Mesothelial cell of epicardium (in vitro differentiated cells): Measurements from ENCODE around the genes PWWP2B and PRAP1.

GRCh38 chr10:132311223-132311695 is 3.5 kb upstream of the STK32C start:
- PRO-cap, result no peak

GRCh38 chr10:132391860-132392353 is 5.1 kb upstream of the PWWP2B start:
- PRO-cap, result no peak

- PRO-cap, result bidirectional peak, plus-strand start at chr10:132397195, minus-strand start at chr10:132397095
Measured at GRCh38 chr10:132396900-132397974, at the start of gene PWWP2B. Gene PWWP2B, plus strand, starts transcription at chr10:132397200.

GRCh38 chr10:132451291-132451861 is 54.4 kb downstream of the PWWP2B start:
- PRO-cap, result no peak

- PRO-cap, result no peak
Measured at GRCh38 chr10:132459440-132460217, 62.6 kb downstream of the PWWP2B start.

- PRO-cap, result no peak
Measured at GRCh38 chr10:132506649-132507148, 30.9 kb upstream of the INPP5A start.

DNA sequence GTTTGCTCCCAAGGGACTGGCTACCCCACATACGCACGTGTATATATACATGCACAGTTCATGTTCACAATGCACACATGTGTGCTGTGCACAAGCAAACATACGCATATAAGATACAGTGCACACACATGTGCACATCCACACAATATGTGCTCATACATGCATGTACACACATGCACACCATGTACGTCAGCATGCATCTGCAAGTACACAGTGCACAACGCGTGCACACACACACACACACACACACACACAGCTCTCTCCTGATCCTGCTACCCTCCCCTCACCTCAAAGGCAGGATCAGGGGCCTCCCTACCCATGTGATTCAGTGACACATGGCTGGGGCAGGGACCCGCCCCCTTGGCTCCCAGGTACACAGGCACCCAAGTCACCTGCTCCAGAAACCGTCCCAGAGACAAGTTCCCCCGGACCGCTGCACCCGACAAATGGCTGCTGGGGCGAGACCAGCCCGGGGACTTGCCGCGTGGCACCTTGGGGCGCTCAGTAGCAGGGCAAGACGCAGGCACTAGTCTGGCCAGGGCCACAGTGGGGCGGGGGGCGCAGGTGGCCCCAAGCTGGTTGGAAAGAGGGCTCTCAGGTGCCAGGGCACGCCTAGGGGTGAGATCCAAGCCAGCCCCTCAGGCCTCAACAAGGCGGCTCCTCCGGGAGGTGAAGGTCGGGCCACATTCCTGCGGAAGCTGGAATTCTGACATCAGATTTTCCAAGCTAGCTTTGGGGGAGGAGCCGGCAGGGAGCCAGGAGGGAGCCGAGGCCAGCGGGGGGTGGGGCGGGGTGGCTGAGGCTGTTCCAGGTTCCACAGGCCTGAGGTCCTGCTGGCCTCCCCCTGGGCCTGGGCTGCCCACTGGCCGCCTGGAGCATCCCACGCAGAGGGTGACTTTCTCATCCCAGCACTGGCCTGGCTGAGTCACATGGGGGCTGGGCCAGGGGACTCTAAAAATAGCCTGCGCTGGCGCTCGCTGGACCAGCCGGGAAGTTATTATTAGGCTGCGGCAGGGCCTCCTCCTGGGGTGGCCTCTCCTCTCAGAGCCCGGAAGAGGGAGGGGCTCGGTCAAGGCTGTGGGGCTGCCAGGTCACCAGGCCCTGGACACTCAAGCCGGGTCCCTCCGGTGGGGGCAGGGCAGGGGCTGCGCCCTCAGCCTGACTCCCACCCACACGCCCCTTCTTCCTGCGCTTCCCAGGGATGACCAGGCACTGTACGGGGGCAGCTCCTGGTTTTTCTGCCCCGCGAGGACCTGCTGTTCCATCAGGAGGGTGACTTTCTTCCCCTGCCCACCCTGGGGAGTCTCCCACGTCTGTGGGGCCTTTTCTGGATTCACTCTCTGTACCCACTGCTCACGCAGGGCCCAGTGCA is 20.6 kb upstream of the INPP5A start:
- PRO-cap, result no peak

DNA sequence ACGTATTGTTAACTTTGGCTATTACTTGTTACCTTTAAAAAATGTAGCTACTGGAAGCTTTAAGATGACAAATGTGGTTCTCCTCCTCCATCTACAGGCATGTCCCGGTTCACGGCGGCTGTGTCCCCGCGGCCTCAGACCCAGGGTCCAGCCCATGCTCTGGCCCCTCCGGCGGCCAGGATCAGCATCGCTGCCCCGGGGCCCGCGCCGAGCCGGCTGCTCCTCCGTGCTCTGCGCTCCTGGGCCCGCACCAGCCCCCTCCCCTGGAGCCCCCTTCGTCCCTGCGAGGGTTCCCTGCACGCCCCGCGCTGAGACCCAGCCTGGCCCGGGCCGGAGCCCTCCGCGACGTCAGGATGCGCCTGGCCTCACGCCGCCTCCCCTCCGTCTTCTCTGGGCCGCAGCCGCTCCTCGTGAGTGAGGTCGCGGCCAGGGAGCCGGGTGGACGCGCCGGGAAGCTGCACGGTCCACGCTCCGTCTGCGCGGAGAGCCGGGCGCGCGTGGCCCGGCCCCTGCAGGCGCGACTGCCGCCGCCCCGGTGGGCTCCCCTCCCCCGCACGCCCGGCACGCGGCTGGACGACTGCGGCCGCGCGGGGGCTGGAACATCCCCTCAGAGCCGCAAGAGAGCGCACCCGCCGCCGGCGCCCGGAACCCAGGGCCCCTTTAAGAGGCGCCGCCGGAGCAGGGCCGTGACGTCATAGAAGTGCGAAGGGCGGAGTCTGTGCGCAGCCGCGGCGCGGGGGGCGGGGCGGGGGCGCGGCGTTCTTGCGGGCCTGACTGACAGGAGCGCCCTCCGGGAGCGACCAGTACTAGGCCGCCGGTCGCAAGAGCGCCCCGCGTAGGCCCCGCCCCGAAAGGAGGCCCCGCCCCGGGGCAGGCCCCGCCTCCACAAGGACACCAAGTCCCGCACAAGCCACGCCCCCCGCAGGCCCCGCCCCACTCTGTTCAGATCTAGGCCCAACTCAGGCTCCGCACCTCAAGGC is 603 bp upstream of the INPP5A start:
- PRO-cap, result unidirectional peak, minus-strand start at position 662 of the sequence

DNA sequence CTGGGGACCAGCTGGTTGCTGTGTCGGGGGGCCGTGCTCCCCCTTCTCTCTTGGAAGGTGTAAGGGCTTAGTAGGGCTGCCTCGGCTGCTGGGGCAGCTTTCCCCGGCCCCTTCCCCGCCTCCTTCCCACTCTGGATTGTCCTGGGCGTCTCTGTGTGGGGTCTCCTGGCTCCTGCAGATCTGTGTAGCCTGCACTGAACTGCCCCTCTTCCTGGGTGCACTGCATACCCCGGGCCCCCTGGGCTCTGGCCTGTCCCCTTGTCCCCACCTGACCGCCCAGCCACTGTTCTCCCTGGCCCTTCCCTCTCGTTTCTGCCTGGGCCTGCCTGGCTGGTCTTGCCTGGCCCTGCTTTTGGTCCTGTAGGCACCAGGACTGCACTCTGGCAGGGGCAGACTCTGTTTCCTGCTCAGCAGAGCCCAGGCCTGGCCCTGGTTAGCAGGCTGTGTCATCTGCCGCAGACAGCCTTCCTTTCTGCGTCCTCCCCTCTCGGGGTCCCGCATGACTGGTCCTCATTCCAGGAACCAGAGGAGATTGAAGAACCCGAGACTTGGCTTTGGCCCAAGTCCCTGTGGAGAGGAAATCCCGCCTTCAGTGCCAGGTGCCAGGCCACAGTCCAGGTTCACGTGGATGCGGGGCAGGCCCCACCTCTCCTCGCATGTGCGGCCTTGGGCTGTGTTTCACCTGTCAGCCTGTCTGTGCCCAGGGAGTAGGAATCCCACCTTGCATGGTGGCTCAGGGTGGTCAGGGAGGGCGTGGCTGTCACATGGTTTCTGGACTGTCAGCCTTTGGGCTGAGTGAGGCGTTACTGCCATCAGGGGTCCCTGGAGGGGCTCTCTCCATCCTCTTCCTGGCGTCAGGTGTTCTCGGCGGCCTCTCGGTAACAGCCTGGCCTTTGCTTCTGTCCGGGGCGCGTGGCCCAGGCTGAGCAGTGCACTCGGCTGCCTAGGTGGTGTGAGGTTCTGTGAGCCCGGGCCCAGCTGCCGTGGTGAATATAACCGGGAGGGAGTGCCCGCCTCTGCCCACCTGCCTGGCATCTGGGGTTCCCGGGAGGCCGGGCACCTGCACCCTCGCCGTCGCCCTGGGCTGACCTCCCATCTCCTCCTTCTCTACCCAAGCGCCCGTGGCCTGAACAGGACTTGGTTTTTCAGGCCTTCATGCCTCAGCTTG is 9.3 kb downstream of the INPP5A start:
- PRO-cap, result no peak

- PRO-cap, result no peak
Measured at GRCh38 chr10:132556078-132556498, 18.5 kb downstream of the INPP5A start.

DNA sequence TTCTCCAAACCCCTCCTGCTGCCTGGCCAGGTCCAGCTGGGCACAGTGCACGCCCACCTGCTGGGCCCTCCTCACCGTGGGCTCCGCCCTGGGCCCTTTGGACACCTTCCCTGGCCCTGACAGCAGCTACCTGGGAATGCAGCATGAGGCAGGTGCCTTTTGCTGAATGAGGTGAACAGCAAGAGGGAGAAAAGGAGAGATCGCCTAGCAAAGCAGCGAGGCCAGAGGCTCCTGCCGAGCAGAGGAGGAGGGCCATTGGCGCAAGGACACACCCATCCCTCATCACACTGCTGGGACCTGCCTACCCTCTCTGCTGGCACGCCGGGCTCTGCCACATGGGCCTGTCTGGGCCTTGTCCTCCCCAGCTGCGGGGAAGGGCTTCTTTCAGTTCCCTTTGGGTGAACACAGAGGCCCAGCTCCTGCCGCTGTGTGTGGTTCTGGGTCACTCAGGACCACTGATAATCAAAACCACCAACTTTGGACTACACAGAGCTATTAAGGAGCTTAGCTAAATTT is 33.5 kb downstream of the INPP5A start:
- PRO-cap, result no peak

GRCh38 chr10:132577978-132578908 is 40.7 kb downstream of the INPP5A start:
- PRO-cap, result no peak

DNA sequence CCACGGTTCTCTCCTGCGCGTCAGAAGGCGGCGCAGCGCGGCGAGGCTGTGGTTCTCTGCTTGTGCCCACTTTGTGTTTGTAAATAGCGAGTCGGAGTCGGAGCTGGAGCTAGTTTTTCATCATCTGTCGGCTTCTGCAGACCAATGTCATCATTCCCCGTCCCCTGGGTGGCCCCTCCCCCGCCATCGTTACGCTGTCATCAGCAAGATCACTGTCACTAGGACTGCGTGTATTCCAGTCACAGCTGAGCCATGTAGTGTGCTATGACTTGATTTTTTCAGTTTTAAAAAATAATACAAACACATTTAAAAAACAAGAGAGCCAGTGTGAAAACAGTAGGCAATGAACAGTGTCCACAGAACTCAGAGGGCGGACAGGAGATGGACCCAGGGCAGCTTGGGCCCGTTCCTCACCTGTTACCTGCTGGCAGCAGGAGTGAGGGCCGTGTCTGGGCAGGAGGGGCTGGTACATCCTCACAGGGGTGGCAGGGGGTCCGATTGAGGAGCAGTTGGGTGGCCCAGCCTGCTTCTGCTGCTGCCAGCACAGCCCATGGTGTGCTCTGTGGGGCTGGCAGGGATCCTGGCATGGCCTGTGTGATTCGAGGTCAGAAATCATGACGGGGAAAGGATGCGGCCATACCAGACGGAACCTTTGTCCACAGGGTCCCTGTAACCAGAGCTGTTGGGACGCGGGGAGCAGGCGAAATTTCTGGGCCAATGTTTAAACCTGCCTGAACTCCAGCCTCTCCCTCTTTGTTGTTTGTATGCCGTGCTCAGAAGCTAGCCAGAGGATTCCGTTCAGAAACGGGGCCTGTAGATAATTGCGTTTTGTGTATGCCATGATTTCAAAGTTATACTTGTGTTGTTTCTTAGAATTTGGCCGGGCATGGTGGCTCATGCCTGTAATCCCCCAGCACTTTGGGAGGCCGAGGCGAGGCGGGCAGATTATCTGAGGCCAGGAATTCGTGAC is 49.5 kb downstream of the INPP5A start:
- PRO-cap, result no peak

- PRO-cap, result no peak
Measured at GRCh38 chr10:132836785-132837304, 50.9 kb upstream of the NKX6-2 start.

GRCh38 chr10:133160714-133161131 is 704 bp downstream of the KNDC1 start:
- PRO-cap, result no peak

- PRO-cap, result no peak
Measured at GRCh38 chr10:133230381-133230845, 396 bp downstream of the UTF1 start.

- PRO-cap, result no peak
Measured at GRCh38 chr10:133235234-133235842, 2.3 kb upstream of the VENTX start.

GRCh38 chr10:133335342-133336188 is 1.1 kb downstream of the CALY start:
- PRO-cap, result no peak

DNA sequence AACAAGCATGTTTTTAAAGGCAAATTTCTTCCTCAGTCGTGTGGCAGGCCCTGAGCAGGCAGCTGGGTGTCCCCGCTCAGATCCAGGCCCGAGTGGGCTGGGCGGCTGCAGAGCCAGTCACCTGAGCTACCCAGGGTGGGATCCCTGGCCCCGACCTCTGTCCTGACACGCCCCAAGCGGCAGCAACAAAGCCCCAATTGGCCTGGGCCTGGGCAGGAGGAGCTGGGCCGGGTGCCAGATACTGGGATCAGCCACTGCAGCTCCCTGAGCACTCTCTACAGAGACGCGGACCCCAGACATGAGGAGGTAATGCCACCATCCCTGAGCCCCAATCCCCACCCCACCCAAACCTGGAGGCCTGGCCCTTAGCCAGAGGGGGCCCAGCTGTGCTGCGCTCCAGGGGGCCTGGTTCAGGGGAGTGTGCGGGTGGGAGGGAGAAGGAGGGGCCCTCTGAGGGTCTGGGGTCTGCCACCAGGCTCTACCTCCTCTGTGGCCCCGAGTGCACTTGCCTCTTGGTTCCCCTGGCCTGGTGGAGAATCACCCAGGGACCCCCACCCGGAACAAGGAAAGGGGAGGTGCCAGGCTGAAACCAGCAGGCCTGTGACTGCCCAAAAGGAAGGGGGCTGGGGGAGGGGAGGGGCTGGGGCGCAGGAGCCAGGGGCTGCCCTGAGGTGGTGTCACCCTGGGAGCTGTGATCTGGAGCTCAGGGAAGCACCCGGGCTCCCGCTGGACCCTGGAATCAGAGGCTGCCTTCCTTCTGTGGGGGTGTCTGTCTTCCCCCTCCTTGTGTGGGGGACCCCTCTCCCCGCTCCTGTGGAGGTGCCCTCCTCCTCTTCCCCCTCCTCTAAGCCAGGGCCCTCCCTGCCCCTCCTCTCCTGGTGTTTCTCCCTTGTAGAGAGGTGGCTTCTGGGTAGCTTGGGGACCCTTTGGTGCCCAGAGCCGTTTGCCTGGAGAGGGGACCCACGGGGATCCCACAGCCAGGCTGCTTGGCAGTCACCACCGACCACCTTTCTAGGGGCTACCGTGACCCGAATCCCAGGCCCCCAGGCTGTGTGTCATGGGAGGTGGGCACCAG is at the start of gene PRAP1:
Gene PRAP1 (plus strand): TSS at position 254 of the 1,075 bp plus-strand sequence.
- PRO-cap, result no peak

- PRO-cap, result no peak
Measured at GRCh38 chr10:133528687-133529755, 1.9 kb downstream of the CYP2E1 start.